Foreskin fibroblast (primary cell): ENCODE measurements around the genes ADGRA1 and SPRN.

DNA sequence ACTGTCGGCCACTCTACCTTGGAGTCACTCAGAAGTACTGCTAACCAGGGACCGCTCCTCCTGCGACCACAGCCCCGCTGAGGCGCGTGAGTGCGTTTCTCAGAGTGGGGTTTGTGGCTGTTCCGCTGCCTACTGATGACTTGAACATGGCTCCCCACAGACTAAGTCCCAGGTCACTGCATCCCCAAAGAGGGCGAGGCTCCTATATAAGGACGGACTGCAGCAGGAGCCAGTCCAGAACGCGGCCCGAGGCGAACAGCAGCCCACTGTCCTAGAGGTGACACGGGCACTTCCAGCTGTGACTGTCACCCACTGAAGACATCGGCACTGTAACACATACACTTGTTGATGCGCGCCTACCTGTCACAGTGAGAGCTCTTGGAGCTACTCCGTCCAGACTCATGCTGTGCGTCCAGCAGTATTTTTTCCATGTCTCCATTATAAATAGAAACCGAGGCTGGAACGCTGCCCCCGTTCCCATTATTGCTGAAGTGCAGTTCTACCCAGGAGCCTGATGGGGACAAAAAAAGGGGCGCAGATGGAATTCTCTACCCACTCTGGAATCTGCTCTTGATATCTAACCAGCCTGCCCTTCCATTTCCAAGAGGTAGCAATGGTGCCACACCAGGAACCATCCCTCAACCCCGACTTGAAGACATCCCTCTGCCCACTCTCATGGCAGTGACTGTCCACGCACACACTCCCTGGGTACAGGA, 8.1 kb downstream of the BNIP3 start:
- RRBS, result no CpG with 5 or more reads among the region's 26 CpGs

- RRBS, result no CpG with 5 or more reads among the region's 7 CpGs
Observed at GRCh38 chr10:131983718-131984160, 2.0 kb upstream of the BNIP3 start.

- RRBS, result no CpG with 5 or more reads among the region's 4 CpGs
Observed at GRCh38 chr10:132108153-132108480, 42.4 kb downstream of the JAKMIP3 start.

DNA sequence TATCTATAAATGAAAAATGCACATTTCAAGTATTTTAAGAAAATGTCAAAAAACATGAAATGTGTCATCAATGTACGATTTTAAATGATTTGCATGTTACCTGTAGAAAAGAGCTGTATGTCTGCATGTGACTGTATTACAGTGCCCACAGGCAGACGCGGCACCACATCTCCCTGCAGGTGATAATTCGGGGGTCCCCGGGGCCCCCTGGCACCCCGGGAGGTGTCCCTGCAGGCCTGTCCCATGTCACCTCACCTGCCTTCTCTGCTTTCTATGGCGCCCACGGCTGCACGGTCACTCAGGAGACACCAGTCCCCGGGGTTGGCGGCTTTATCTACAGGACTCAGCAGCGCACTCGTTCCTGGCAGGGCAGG, 1.1 kb downstream of the STK32C start:
- RRBS, result 43% methylated on average over 4 of the region's 13 CpGs

DNA sequence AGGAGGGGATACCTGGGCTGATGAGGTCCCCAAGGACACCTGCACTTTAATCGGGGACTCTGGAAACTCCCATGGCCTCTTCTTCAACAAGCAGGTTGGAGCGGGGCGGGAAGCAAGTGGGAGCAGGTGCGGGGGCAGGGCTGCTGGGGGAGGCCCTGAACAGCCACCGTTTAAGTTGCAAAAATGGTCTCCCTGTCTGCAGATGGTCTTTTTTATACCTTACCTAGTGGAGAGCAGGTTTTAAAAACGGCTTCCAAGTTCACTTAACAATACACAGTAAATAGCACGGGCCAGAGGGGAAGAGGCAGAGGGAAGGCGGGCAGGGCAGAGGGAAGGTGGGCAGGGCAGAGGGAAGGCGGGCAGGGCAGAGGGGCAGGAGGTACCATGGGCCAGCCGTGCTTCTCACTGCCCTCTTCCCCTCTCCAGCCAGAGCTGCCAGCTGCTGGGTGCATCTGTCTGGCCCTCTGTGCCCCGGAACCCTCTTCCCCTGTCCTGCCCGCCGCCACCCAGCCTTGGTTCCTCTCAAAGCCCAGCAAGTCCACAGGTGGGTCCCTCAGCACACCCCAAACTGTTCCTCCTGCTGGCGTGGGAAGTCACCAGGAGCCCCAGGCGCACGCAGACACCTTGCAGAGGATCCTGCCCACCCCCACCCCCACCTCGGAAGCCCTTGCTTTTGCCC, 2.2 kb upstream of the PWWP2B start:
- RRBS, result no CpG with 5 or more reads among the region's 17 CpGs

DNA sequence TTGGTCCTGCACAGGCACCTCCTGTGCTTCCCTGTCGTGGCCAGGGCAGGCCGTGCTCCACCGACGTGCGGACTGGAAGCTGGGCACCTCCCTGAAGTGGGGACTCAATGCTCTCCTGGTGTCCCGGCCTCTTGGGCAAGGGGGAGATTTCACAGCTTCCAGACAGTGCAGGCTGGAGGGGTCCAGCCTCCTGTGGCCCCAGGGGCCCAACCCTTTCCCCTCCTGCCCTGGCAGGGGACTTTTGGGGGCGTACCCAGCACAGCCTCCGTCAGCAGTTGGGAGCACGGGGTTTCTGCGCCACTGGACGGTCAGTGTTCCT, 13.7 kb downstream of the PWWP2B start:
- RRBS, result no CpG with 5 or more reads among the region's 11 CpGs

- RRBS, result no CpG with 5 or more reads among the region's 17 CpGs
Observed at GRCh38 chr10:132570518-132571038, 33.0 kb downstream of the INPP5A start.

DNA sequence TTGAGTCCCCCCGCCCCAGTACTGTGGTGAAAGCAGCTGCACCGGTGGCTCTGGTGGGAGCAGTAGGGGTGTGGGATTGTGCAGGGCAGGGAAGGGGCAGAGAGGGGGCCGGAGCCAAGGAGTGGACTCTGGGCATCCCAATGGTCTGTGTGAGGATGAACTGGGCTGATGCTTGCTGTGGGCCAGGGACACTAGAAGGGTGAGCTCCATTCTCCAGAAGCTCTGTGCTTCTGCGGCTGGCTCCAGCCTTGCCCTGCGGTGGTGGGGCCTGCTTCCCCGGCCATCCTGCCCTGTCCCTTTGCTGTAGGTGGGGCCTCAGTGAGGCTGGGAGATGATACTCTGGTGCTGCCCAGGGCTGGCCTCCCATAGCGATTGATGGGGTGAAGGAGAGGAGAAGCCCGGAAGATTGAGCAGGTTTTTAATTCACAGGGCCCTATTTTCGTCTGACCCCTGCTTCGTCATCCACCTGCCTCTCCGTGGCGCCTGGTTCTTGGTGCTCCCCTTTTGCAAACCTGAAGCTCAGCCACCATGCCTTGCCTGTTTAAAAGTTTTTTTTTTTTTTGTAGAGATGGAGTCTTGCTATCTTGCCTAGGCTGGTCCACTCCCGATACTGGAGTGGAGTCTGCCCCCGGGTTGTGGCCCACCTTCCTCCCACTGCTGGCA, 41.9 kb downstream of the INPP5A start:
- RRBS, result 63% methylated on average over 2 of the region's 14 CpGs

GRCh38 chr10:132586213-132586727, 48.7 kb downstream of the INPP5A start:
- RRBS, result no CpG with 5 or more reads among the region's 25 CpGs

GRCh38 chr10:132599264-132599754, 61.7 kb downstream of the INPP5A start:
- RRBS, result no CpG with 5 or more reads among the region's 10 CpGs

DNA sequence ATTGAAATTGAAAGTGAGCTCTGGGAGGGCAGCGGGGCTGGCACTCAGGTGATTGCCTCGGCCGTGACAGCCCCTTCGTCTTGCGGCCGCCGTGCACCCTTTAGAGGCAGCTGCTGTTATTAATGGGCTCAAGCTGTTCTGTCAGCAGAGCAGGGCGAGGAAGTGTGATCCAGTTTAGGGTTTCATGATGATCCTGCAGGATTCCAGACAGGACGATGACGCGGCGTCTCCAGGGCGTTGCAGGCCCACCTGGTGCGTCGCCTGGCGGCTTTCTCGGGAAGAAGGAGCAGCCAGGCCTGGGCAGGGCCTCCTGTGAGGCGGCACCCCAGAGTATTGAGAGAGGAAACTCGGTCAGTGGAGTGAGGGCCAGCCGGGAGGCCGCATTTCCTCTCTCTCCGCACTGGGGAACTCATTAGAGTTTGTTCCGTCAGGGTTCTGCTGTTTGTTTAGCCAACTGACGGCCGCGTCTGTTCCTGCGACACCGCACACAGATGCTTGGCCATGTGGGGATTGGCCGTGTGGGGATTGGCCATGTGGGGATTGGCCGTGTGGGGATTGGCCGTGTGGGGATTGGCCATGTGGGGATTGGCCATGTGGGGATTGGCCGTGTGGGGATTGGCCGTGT, 62.9 kb downstream of the NKX6-2 start:
- RRBS, result no CpG with 5 or more reads among the region's 33 CpGs

DNA sequence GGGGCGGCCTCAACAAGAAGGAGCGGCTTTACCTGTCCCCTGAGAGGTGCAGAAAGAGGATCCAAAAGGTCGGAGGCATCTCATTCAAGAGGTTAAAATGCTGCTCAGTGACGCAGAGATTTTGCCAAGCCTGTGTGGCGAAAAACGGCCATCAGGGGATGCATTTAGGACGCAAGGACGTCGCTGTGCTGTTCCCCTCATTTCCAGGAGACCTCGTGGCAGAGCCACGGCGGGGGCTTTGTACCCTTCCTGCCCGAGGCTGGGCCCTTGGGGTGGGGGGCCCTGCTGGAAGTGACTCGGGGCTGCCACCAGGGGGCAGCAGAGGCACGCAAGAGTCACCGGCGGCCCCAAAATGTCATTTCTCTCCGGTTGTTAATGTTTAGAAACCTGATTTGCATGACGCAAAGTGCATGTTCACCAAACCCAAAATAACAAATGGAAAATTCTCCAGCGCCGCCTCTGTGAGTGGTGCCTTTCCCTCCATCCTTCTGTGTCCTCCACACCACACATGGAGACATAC, 50.9 kb upstream of the NKX6-2 start:
- RRBS, result no CpG with 5 or more reads among the region's 21 CpGs

GRCh38 chr10:133021906-133022416, 65.8 kb upstream of the ADGRA1 start:
- RRBS, result 77% methylated on average over 8 of the region's 39 CpGs

DNA sequence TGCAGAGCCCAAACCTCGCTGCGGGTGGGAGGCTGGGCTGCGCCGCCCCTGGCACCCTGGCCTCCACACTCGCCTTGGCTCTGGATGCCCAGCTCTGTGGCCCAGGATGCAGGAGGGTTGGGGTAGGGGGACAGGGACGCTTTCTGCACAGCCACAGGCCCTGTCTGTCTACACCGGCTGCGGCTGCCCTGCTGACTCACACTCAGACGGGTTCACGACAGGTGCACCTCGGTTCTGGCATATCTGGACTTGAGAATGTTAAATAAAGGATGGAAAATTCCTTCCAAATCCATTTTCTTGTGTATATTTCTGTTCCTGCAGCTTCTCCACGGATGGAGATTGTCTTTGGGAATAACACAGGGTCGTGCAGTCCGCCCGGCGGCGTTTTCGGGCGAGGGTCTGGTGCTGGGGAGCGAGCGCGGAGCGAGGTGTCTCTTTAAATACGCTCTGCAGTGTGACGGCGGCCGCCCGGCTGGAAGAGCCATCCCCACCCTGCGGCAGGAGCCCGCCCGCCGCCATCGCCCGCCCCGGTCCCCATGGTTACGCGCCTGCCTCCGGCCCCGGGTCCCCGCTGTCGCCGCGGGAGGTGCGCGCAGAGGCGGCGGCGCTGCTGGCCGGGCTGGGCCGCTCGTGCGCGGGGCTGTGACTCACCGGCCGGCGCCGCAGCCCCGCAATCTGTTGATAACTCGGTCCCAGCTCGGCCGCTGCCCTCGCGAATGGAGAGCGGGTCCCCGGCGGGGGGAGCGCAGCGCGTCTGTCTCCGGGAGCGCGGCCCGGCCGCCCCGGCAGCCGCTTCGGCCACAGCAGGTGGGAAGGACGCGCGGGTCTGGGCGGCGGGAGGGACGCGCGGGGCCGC, at the start of gene ADGRA1:
ADGRA1 (plus strand) TSS at position 593 of the 856 bp plus-strand sequence.
- RRBS, result 2% methylated on average over 43 of the region's 86 CpGs

- RRBS, result no CpG with 5 or more reads among the region's 12 CpGs
Observed at GRCh38 chr10:133151585-133152174, 8.3 kb upstream of the KNDC1 start.

- RRBS, result no CpG with 5 or more reads among the region's 23 CpGs
Observed at GRCh38 chr10:133264270-133265226, 12.1 kb downstream of the ADAM8 start.

- RRBS, result 99% methylated on average over 13 of the region's 19 CpGs
Observed at GRCh38 chr10:133287915-133288210, 11.2 kb upstream of the ADAM8 start.

- RRBS, result no CpG with 5 or more reads among the region's 20 CpGs
Observed at GRCh38 chr10:133300550-133301311, 7.9 kb downstream of the TUBGCP2 start.

GRCh38 chr10:133358568-133359273, 902 bp upstream of the FUOM start:
- RRBS, result 62% methylated on average over 5 of the region's 23 CpGs

- RRBS, result no CpG with 5 or more reads among the region's 36 CpGs
Observed at GRCh38 chr10:133424550-133424863, at the start of gene SPRN. TSS of gene SPRN (minus strand) at chr10:133424625.